A375 (cell line): ENCODE measurements around the gene NPEPL1.

DNA sequence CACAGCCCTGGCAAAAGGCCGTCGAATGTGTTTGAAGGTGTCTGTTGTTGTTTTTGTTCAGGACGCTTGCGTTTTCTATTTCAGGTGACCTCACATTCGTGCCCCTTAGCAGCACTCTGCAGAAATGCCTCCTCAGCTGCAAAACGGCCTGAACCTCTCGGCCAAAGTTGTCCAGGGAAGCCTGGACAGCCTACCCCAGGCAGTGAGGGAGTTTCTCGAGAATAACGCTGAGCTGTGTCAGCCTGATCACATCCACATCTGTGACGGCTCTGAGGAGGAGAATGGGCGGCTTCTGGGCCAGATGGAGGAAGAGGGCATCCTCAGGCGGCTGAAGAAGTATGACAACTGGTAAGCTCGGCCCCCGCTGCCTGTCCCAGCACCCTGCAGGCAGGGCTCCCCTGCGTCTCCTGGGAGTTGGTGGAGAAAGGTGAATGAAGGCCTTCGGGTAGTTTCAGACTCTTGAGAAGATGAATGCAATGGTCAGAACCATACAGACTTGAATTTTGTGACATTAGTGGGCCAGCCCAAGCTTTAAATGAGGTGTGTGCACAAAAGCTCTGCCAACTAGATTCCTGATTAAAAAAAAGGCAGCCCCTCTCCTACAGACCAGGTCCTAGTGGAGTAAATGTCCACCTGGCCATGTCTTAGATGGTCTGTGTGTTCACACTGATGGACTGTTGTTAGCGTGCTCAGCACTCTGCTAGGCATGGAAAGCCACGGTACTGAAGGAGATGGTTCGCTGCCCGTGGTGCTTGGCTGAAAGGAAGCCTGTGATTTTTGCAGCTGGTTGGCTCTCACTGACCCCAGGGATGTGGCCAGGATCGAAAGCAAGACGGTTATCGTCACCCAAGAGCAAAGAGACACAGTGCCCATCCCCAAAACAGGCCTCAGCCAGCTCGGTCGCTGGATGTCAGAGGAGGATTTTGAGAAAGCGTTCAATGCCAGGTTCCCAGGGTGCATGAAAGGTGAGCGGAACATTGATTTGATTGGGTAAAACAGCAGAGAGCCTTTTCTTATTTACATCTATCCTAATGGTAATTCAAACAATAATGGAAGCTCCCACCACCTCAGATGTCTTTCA is 718 bp downstream of the PCK1 start:
- RAMPAGE, long total RNA = no peak

GRCh38 chr20:57629337-57629901 is 9.2 kb upstream of the ZBP1 start:
- RAMPAGE, long total RNA = no peak

DNA sequence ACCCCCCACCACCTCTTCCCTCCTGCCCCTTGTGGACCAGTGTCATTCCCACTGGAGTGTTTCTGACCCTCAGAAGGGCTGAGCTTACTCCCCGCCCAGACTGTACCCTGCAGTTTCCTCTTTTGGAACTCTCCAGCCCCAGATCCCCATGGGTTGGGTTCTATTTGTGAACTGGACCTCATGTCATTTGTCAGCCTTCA is 92.4 kb upstream of the PMEPA1 start:
- RAMPAGE, long total RNA = no peak

- RAMPAGE, long total RNA = no peak
Measured at GRCh38 chr20:57959025-57959436, 191.7 kb upstream of the C20orf85 start.

DNA sequence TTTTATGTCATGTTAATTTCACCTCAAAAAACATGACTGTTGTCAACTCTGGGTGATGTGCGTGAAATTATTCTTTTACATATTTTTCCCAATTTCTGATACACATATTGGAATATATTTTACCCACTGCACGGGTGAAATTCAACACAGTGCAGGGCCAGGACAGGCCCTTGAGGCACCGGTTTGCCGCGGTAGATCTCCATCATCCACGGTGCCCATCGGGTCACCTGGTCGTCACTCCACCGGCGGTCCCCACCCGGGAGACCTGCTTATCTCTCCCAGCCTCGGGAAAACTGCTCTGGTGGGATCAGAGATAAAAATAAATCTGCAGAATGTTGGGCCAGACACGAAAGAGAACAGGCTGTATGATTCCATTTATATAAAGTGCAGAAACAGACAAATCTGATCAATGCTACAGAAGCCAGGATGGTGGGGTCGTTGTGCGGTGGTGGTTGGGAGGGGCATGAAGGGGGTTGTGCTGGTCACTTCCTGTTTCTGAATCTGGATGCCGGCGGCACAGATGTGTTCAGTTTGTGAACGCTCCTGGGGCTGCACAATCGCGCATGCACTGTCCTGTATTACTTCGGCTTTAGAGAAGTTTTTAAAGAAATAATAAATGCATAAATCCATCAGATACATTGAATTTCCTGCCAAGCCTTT is 23.3 kb downstream of the C20orf85 start:
- RAMPAGE, long total RNA = no peak

GRCh38 chr20:58236487-58236887 is 8.0 kb upstream of the ANKRD60 start:
- RAMPAGE, long total RNA = no peak

- RAMPAGE, long total RNA = no peak
Measured at GRCh38 chr20:58311120-58311621, 1.7 kb downstream of the RAB22A start.

DNA sequence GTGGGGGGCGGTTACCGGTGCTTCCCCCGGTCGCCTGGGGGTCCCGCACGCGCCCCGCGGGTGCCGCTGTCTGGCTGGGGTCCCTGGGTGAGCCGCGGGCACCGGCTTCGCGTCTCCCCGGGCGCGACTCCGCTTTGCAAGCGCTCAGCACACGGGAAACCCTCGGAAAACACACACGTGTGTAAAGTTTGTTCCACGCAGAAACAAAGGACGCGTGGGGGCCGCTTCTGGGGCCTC is 1.3 kb upstream of the STX16 start:
- RAMPAGE, long total RNA = no peak

DNA sequence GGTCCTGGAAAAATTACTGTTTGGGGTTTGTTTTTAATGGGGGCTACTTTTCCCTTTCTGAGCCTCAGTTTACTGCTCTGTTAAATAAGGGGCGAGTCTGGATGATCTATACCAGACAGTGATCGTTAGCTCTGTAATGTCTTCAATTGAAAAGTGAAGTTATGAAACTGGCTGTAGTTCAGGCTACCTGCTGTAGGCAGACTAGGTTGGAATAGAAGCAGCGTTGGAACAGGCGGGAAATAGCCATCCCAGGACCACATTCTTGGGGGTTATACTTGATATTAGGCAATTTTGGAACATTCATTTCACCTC is 1.8 kb downstream of the STX16 start:
- RAMPAGE, long total RNA = no peak

DNA sequence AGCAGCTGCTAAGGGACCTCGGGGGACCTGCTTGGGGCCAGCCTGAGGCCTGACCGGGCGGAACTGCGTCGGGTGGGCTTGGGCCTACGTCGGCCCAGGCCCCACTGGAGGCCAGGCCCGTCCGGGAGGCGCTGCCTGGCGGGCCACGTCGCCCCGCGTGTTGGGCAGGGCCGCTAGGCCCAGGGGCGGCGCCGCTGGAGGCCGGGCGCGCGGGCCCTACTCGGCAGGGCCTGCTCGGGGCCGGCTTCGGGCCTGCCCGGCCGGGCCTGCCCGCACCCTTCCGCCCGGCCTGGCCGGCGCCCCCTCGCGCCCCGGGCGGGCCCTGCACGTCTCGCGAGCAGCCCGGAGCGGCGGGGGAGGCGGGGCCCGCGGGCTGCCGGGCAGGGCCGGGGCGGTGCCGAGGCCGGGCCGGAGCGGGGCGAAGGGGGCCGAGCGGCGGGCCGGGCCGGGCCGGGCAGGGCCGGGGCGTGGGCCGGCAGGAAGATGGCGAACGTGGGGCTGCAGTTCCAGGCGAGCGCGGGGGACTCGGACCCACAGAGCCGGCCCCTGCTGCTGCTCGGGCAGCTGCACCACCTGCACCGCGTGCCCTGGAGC is at the start of gene NPEPL1:
Gene NPEPL1 (plus strand): TSS at position 383 of the 594 bp plus-strand sequence.
- RAMPAGE, long total RNA = no peak

- RAMPAGE, long total RNA = no peak
Measured at GRCh38 chr20:58905207-58905630, 14.0 kb downstream of the GNAS start.

- RAMPAGE, long total RNA = no peak
Measured at GRCh38 chr20:58981846-58982523, 929 bp downstream of the NELFCD start.

DNA sequence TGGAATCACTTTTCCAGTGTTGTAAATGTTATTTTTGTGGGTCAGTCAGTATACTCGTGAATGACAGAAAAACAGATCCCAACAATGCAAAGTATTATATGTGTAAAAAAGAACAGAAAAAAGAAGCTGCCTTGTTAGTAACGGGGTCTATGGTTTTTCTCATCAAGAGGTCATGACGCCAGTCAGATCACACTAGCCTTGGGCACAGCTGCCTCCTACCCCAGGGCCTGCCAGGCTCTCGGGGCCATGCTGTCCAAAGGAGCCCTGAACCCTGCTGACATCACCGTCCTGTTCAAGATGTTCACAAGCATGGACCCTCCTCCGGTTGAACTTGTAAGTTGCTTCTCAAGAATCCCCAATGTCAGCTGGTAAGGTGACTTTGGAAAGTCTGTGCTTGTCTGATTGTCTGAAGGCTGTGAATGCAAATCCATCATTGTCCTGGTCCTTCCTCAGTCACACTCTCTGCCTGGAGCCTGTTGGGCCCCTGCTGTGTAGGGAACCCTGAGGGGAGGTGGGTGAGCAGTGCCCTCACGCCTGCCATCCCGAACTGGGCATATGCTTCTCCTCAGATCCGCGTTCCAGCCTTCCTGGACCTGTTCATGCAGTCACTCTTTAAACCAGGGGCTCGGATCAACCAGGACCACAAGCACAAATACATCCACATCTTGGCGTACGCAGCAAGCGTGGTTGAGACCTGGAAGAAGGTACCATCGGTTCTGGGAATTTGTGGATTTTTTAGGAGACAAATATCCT is 9.9 kb downstream of the NELFCD start:
- RAMPAGE, long total RNA = no peak

DNA sequence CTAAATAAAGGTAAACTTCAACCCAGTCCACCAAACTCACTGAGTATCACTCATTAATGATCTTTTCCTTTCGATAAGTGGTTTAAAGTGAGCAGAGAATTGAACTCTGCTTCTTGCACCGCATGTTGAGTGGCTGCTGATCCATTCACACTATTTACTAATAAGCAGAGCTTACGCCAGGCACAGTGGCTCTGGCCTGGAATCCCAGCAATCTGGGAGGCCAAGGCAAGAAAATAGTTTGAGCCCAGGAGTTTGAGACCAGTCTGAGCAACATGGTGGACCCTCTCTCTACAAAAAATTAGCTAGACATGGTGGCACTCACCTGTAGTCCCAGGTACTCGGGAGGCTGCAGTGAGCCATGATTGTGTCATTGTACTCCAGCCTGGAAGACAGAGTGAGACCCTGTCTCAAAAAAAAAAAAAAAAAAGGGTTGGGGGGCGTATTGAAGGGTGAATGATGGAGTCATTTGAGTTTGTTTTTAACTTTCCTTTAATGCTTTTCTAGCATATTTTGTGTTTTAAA is 11.4 kb downstream of the NELFCD start:
- RAMPAGE, long total RNA = no peak

DNA sequence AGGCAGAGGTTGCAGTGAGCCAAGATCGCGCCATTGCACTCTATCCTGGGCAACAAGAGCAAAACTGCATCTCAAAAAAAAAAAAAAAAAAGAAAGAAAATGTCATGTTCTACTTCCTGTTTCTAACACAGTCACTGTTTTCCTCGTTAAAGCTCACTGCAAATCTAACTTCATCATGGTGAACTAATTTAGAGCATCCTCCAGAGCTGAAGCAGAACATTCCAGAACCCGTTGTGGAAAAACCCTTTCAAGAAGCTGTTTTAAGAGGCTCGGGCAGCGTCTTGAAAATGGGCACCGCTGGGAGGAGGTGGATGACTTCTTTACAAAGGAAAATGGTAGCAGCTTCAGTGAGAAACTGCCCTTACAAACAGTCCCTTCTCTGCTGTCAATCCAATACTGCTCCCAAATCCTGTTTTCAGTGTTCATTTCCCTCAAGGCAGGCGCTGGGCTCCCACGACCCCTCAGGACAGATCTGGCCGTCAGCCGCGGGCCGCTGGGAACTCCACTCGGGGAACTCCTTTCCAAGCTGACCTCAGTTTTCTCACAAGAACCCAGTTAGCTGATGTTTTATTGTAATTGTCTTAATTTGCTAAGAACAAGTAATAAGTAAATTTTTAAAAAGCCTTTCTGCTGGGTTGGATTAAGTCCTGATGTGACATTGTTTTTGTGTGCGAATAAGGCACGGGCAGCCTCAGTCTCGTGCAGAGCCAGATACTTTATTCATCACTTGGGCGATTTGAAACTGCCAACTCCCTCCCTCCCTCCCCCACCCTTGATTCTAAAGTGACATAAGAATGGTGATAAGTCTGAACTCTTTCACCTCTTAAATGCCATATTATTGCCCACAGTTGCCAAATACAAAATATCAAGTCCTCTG is 12.3 kb downstream of the CTSZ start:
- RAMPAGE, long total RNA = no peak

DNA sequence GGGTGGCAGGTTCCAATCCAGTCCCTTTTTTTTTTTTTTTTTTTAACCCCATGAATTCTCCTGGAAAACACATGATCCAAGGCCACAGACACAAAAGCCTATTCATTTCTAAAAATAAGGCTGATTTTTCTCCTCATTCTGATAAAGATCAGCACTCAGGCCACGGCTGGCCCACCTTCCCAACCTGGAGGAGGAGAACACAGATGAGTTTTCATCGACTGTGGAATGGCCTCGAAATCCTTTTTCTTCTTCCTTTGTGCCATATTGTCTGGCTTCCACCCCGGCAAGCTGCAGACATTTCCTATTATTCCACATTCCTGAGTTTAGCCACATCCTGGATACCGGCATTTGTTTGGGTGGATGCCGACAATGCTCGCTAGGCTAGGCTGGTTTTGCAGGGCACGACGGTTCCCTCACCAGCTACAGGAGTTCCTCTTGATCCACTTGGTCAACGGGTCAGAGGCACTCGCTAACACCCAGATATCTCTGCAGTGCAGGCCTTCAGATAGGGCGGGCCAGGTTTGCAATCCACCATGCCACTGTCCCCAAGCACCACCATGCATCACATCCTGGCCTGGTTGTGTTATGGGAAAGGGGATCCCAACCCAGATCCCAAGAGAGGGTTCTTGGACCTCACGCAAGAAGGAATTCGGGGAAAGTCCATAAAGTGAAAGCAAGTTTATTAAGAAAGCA is 4.0 kb upstream of the CTSZ start:
- RAMPAGE, long total RNA = no peak

GRCh38 chr20:59020729-59021894 is 1.9 kb downstream of the TUBB1 start:
- RAMPAGE, long total RNA = no peak

DNA sequence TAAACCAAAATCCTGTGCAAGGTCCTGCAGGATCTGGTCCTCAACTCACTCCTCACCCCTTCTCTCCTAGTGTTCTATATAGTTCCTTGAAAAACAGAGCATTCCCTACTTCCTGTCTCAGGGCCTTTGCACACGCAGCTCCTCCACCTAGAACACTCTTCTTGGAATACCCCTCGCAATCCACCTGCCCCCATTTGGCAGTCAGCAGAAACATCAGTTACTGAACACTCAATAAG is 3.2 kb upstream of the ATP5F1E start:
- RAMPAGE, long total RNA = no peak

- RAMPAGE, long total RNA = no peak
Measured at GRCh38 chr20:59040957-59041409, 1.6 kb downstream of the PRELID3B start.

DNA sequence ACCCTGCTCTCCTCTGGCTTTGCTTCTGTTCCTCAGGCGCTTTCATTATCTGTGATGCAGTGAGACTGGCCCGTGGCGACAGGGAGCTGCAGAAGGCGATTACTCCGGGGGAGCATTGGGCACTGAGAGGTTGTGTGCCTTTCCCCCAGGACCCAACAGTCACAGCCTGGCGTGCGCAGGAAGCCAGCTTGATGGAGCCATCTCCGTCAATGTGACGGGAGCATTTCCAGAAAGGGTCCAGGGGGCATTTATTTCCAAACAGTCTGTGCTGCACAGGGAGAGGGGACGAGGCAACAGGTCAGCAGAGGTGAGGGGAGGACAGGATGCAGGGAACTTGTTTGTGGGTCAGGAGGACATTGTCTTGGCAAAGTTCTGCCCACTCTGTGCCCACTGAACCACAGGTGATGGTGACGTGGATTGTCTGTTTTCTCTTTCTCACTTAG is 5.5 kb upstream of the ZNF831 start:
- RAMPAGE, long total RNA = no peak